ENCODE results near the genes DIRAS2, IPPK and ZNF484.

DNA sequence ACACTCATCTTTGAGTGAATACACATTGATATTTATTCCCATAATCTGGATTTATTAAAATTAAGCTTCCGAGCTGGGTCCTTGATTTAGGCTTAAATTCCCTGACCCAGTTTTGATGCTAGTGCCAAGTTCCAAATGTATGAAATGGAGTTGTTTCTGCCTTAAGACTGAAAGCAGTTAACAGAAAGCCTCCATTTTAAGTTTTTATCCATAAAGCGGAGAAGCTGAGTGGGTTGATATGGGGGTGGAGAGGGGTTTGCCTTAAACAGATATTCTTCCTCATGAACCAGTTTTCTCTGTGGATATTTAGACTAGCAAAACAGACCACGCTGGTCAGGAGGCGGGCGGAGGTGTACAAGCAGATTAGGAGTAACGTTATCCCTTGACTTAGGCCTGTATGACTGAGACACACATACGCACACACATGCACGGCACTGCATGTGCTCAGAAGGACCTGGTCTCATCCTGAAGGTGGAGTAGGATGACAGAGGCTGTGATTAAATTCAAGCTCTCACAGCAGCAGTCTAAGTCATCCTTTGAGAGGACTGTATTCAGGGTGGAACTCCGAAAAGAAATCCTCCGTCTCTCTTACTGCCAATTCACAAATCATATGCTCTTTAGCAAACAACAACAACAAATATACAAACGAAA lies 209.8 kb downstream of the DIRAS2 start:
- RRBS: no CpG with 5 or more reads among the region's 11 CpGs

GRCh38 chr9:90642289-90643351 lies at the start of gene DIRAS2:
Gene DIRAS2, minus strand, starts transcription at chr9:90642824.
- RRBS: 2% methylated on average over 15 of the region's 57 CpGs

DNA sequence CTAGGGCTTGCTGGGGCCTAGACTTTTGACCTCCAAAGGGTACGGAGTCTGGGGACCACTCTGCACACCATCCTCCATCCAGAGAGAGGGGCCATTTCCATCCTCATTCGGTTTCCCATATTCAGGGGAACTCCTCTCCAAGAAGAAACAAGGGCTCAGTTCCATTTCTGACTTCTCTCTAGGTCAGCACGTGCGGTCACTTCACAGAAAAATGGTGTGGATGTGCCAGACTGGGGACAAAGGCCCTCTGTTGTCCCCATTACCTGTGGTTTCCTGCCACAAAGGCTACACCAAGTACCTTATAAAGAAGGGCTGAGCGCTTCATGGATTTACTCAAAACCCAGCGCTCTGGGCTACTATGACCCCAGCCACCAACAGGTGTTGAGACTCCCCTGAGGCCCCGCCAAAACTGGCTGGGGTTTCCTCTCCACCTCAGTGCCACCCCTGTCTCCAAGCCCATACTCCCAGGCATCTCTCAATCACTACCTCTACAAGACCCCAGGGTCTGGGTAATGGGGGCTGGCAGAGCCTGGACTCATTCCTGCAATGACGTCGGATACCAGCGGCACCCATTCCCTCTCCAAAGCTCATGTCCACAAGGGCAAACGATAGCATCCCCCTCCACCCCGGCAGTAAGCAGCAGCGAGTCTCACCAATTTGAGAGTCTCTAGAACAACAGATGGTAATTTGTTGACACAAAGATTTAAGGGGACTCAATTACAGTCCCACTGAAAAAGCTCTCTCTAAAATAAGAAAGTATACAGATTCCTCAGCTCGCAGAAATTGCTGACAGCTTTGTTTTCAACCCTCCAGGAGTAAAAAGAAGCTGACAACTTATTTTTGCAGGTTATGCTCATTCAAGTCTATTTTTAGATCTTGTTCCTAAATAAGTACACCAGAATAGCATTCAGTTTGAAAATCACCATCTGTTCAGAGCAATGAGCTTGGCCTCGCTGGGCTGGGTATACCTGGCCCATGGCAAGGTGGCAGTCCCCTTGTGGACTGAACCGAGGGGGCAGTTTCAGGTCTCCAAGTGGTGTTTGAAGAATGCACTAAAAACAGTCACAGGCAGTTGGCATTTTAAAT lies 169.7 kb downstream of the AUH start:
- RRBS: no CpG with 5 or more reads among the region's 16 CpGs

DNA sequence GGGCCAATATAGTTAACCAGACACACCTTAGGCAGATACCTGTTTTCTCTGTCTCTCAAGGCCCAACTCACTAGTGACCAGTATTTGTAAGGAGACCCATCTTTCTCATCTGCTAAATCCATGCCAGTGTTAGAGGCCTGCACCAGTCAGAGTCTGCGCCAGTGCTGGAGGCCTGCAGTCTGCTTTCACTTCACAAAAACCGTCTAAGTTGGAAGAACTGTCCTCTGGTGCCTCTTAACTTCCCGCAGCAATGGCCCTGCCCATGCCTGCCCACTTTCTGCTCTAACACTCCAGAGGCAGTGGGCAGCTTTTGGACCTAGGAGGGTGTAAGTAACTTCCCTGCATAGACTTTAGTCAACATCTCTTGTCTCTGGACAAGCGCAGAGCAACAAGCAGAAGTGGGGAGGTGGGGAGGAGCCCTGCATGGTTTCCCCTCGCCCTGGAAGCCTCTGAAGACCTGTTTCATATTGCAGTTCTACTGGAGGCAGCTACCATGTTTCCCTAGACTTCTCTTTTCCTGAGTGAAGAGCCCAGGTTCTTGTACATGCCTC lies 152.9 kb downstream of the AUH start:
- RRBS: no CpG with 5 or more reads among the region's 5 CpGs

GRCh38 chr9:91246703-91247845 lies 114.6 kb downstream of the AUH start:
- RRBS: no CpG with 5 or more reads among the region's 10 CpGs

GRCh38 chr9:91577475-91578059 lies 153.9 kb upstream of the NFIL3 start:
- RRBS: no CpG with 5 or more reads among the region's 7 CpGs

DNA sequence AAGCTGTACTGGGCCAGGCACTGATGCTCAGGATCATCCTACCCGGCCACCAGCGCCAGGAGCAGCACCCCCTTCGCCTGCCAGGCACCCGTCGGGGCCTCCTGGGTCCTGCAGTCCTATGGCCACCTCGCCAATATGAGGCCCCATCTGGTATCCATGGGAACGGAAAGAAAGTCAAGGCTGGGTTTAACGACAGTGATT lies 132.6 kb downstream of the ROR2 start:
- RRBS: 22% methylated on average over 1 of the region's 8 CpGs

- RRBS: no CpG with 5 or more reads among the region's 14 CpGs
These were observed 61.1 kb downstream of the ROR2 start for GRCh38 chr9:91888627-91889541.

GRCh38 chr9:91946351-91947311 lies 3.4 kb downstream of the ROR2 start:
- RRBS: no CpG with 5 or more reads among the region's 7 CpGs

- RRBS: no CpG with 5 or more reads among the region's 5 CpGs
These were observed 37.1 kb downstream of the SPTLC1 start for GRCh38 chr9:92077812-92078769.

DNA sequence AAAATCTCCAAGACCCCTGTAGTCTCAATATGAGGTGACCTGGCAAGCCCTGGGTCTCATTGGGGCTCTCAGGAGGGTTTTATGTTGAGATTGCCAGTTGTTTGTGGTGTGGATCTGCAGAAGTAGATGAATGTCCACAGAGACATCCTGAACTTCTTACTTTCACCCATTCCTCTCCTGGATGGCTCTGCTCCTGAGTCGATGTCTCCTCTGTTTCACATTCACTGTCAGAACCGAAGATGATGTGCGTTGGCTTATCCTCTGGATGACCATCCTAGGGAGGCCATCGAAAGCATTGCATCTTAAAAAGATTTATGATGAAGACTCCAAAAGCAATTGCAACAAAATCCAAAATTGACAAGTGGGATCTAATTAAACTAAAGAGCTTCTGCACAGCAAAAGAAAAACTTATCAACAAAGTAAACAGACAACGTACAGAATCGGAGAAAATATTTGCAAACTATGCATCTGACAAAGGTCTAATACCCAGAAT lies 14.1 kb downstream of the NOL8 start:
- RRBS: no CpG with 5 or more reads among the region's 6 CpGs

DNA sequence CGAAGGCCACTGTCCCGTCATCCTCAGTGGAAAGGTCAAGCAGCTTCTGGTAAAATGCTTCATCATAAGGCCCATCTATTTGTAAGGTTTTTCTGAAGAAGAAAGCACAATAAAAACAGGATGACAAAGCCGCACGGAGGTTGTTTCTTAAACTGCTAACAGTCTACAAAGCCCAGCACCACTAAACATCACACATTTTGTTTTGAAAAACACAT lies 35.6 kb downstream of the IPPK start:
- RRBS: no CpG with 5 or more reads among the region's 4 CpGs

GRCh38 chr9:92669334-92670493 lies at the start of gene IPPK:
Gene IPPK, minus strand, starts transcription at chr9:92670131.
- RRBS: 4% methylated on average over 20 of the region's 97 CpGs

GRCh38 chr9:92763660-92764407 lies 799 bp downstream of the BICD2 start:
- RRBS: 2% methylated on average over 25 of the region's 47 CpGs

- RRBS: no CpG with 5 or more reads among the region's 24 CpGs
These were observed at the start of gene ZNF484 for GRCh38 chr9:92877450-92878320. Gene ZNF484, minus strand, starts transcription at chr9:92878038.

GRCh38 chr9:92905023-92905692 lies 27.3 kb upstream of the ZNF484 start:
- RRBS: no CpG with 5 or more reads among the region's 10 CpGs

- RRBS: 55% methylated on average over 5 of the region's 11 CpGs
These were observed 6.7 kb downstream of the FGD3 start for GRCh38 chr9:92953780-92954652.

- RRBS: 20% methylated on average over 1 of the region's 18 CpGs
These were observed 3.4 kb downstream of the SUSD3 start for GRCh38 chr9:93061703-93062497.

DNA sequence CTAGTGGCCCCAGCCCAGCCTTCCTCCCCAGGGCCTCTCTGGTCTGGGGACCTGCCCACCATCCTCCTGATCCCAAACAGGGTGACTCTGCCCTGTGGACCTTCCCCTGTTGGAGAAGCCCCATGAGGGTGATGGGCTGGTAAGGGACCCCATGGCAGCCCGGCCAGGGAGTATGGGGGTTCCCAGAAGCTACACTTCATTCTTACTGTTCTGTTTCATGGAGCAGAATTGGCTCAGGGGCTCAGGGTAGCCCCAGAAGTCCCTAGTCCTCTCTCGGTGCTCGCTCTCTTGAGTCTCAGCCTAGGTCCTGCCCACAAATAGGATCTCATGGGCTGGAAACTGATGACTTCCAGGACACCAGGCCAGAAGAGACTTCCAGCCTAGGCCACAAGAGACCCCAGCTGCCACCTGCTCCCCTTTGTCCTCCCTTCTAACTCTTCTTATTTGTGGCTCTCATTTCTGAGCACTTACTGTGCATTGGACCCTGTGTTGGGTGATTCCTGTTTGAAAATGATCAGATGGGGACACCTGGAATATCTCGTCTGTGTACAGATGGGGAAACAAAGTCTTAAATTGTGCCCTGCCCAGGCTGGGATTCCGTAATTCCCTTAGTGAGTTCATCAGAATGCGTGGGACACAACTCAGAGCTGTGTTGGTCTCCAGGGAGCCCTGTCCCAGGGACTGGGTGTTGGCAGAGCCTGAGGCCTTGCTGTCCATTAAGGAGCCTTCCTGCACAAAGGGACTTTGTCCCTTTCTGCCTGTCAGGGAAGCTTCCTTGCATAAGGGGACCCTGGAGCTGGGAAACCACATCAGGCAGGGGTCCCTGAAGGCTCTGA lies 1.2 kb downstream of the CARD19 start:
- RRBS: no CpG with 5 or more reads among the region's 6 CpGs

All from aortic smooth muscle cell (primary cell).